Right common carotid artery plus branches (tissue), 1 donor: ENCODE measurements around a stretch of chr21.

- PRO-cap = no peak
Measured at GRCh38 chr21:38170306-38170698, 86.5 kb upstream of the KCNJ15 start.

GRCh38 chr21:38277304-38277845 is 20.6 kb downstream of the KCNJ15 start:
- PRO-cap = no peak

DNA sequence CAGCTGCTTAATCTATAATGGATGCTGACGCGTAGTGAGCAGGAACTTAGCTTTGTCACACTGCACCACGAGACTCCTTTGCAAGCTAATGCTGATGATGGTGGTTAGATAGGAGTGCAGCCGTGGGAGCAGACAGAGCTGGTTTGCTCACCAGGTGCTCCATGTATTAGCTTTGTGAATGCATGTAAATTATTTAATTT is 35.1 kb downstream of the KCNJ15 start:
- PRO-cap = no peak

DNA sequence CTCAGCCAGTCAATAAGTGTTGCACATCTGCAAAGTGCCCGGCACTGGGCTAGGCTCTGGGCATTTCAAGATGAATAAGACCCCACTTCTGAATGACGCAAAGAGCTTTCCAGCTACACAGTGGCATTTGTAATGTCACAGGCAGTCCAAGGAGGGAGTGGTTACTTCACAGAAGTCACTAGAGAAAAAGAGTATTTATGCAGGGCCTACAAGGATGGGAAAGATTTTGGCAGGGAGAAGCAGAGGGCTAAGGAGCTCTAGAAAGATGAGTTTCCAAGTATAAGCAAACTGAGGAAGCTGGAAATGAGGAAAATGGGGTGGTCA is 93.3 kb downstream of the KCNJ15 start:
- PRO-cap = no peak

- PRO-cap = no peak
Measured at GRCh38 chr21:38766817-38767879, 38.6 kb upstream of the ETS2 start.

DNA sequence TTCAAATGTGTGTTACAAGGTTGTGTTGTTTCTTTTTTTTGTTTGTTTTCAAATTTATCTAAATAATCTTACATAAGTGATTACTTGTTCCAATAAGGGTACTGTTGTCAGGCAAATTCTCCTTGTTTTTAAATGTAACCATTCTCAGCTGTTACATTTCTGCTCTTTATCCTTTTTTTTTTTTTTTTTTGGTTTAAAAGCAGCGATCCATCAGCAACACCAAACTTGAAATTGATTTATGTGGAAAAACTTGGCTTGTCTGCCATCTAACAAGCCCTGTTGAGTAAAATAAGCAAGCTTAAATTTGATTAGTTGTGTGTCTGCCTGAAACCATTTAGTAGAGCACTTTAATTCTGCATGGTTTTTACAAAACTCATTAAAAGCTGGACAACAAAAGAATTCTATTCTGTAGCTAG is 1.5 kb downstream of the ETS2 start:
- PRO-cap = no peak

- PRO-cap = no peak
Measured at GRCh38 chr21:38814561-38815181, 8.9 kb downstream of the ETS2 start.

GRCh38 chr21:38824916-38825191 is 19.1 kb downstream of the ETS2 start:
- PRO-cap = no peak

DNA sequence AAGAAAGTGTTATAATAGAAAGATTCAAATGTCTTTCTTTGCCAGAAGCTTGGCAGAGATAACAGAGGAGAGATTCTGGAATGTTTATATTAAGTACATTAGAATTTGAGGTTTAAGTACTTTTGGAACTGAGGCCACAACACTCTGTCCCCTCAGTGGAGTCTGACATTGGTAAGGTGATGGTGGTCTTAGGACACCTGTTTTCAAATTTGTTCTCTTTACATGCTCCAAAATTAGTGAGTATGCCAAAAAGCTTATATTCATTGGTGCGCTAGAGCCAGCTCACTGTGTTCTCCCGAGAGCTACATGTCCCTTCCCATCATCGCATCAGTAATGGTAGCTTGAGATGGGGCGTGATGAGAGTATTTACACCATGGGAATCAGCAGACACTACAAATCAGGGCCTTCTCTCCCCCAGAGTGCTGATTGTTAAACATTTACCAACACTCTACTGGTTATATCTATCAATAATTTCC is 19.5 kb downstream of the ETS2 start:
- PRO-cap = no peak

GRCh38 chr21:38853287-38853832 is 47.6 kb downstream of the ETS2 start:
- PRO-cap = no peak

DNA sequence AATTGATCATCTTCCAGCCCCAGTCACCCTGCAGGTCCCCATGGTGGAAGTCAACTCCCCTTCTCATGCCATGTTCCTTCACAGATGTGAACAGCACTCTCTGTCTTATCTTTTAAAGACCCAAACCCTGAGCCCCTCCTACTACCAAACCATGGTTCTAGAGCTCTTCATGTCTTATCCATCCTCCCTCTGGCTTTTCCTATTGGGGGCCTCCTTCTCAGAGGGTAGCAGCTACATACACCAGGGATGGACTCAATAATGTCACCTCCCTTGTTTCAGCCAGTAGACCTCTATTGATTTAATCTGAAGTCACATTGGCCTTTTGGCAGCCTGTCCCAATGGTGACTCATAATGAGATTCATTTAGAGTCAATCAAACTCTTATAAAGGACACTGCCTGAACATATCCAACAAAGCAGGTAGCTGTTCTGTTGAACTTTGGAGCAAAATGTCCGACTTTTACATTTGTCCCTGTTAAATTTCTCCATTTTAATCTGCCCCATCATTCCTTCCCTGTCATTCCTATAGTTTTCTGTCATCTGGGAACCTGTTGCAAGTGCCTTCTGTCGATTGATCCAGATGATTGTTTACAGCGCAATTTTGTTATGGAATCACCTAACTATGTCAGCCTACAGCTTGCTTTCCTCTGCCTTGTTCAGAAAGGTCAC is 105.8 kb downstream of the ETS2 start:
- PRO-cap = no peak

GRCh38 chr21:39196078-39196653 is 12.9 kb upstream of the PSMG1 start:
- PRO-cap = no peak

GRCh38 chr21:39347527-39348095 is 1.3 kb downstream of the HMGN1 start:
- PRO-cap = no peak

- PRO-cap = bidirectional peak, plus-strand start at chr21:39349445, minus-strand start at chr21:39349054; bidirectional peak, plus-strand start at chr21:39349735, minus-strand start at chr21:39349642
Measured at GRCh38 chr21:39349268-39349826, 459 bp upstream of the HMGN1 start.

DNA sequence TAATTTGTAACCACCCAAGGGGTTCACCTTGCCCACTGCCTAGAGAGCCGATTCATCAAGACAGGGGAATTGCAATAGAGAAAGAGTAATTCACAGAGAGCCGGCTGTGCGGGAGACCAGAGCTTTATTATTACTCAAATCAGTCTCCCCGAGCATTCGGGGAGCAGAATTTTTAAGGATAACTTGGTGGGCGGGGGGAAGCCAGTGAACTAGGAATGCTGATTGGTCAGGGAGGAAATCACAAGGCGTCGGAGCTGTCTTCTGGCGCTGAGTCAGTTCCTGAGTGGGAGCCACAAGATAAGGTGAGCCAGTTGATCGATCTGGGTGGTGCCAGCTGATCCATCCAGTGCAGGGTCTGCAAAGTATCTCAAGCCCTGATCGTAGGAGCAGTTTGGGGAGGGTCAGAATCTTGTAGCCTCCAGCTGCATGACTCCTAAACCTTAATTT is 76.7 kb upstream of the B3GALT5 start:
- PRO-cap = no peak

DNA sequence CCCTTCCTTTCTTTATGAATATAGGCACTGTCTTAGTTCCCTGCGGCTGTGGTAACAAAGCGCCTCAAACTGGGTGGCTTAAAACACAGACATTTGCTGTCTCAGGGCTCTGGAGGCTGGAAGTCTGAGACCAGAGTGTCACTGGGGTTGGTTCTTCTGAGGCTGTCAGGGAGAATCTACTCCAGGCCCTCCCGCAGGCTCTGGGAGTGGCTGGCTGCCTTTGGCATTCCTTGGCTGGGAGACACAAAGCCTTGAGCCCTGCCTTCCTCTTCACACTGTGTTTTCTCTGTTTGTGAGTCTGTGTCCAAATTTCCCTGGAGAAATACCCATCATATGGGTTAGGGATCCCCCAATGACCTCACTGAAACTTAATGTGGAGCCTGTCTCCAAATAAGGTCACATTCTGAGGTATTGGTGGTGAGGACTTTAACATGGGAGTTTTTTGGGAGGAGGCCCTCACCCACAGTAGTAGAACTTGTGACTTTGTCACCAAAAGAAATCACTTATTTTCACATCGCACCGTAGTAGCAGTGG is 38.5 kb downstream of the B3GALT5 start:
- PRO-cap = no peak

DNA sequence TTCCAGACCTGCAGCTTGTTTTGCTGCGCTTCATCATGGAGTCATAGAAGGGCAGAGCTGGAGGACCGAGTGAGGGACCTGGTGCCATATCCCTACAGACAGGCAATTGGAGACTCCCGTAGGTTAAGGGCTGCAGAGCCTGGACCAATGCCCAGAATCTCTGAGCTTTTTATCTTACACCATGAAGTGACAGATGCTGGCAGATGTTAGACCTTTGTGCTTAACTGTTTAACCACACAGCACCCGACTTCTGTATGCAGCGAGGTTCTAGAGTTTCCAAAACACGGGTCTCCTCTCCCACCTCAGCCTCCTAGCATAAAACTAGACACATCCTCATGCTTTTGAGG is 47.4 kb downstream of the B3GALT5 start:
- PRO-cap = no peak

DNA sequence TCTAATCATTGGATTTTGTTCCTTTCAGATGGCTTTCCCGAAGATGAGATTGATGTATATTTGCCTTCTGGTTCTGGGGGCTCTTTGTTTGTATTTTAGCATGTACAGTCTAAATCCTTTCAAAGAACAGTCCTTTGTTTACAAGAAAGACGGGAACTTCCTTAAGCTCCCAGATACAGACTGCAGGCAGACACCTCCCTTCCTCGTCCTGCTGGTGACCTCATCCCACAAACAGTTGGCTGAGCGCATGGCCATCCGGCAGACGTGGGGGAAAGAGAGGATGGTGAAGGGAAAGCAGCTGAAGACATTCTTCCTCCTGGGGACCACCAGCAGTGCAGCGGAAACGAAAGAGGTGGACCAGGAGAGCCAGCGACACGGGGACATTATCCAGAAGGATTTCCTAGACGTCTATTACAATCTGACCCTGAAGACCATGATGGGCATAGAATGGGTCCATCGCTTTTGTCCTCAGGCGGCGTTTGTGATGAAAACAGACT is 47.8 kb downstream of the B3GALT5 start:
- PRO-cap = no peak

DNA sequence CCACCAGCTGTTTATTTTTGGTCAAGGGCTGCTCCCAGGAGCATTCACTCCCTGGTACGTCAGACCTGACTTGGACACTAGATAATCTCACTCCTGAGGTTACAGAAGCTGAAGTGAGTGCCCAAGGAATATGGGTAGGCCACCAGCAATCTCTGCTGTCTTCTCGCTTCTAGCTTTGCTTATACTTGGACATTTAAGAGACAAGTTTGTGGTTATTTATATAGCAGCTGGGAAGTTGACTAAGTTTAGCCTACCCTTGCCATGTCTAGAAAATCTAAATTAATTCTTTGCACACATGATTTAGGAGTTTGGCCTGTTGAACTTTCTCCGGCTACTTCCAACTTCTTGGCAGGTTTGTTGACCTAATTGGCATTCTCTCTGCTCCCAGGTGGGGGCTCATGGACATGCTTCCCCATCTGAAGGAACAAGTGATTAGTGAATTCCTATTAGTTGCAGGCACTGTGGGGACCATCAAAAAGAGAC is 44.8 kb downstream of the BACE2 start:
- PRO-cap = no peak

DNA sequence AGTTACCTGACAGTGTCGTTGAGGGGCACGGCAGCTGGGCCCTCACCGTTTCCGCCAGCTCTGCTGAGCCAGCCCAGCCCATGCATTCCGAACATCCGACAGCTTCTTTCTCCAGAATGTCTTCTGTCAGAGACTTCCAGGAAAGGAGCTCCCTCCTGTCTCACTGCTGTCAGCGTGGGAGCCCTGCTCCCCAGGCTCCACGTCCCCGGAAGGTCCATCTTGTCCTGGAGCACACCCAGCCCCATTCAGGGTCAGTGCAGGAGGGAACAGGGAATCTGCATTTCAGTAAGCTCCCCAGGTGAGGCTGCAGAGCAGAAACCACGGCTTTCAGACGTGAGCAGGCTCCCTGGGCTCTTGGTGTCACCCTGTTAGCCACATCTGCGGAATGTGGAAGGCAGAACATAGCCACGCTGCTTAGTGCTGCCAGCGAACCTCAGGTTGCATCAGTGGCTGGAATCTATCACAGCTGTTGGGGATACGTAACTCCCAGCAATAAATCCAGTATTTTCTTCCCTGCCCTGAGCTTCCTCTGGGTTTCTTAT is 36.3 kb upstream of the FAM3B start:
- PRO-cap = no peak